HTERT-HM (cell line): Measurements from ENCODE around the genes GSKIP and AK7.

GRCh38 chr14:96256481-96256957 is 509 bp downstream of the BDKRB1 start:
- RRBS = no CpG with 5 or more reads among the region's 4 CpGs

DNA sequence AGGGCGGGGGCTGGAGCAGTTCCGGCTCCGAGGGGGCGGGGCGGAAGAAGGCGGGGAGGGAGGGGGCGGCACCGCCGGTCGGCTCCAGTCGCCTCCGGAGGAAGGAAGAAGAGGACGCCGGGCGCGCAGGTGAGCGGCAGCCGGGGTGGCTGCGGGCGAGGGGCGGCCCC is at the start of gene GSKIP:
Gene GSKIP, plus strand, starts transcription at position 87 of the 170 bp plus-strand sequence.
- RRBS = 5% methylated on average over 10 of the region's 21 CpGs

DNA sequence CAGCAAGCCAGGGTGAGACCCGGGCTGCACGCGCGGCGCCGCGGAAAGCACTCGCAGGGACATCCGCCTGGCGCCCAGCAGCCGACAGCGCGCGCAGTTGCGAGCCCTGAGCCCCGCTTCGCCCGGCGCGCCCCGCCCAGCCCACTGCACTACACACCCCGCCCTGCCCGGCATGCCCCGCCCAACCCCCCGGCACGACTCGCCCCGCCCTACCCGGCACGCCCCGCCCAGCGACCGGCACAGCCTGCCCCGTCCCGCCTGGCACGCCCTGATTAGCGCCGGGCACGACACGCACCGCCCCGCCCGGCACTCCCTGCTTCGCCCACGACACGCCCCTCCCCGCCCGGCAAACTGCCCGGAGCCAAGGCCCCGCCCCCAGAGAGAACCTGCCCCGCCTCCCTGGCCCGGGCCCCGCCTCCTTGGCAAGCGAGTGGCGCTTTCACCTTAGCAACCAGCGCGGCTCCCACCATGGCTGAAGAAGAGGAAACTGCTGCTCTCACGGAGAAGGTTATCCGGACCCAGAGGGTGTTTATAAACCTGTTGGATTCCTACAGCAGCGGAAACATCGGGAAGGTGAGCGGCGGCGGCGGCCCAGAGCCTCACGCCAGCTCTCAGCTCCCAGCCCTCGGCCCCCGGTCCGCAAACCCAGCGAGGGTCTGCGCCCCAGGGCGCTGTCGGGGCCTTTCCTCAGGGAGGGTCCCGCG is at the start of gene AK7:
Gene AK7, plus strand, starts transcription at position 442 of the 704 bp plus-strand sequence.
- RRBS = 1% methylated on average over 43 of the region's 75 CpGs

DNA sequence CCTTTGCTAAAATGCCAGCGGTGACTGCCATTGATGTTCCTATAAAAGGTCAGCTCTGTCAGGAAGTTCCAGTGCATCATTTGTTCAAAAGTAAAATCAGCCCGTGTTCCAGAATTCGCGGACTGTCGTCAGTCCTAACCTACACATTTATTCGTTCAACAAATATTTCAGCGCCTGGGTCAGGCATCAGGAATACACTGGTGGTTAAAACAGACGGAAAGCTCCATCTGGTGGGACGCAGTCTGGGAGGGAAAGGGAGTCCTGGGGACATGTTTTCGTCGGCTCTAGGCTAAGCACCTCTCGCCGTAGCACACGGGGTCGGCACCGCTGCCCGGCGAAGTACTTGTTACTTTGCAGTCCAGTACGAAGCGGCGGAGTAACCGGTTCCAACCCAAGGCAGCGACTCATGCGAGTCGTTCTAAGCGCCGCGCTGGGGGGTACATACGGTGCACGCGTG is 612 bp upstream of the PAPOLA start:
- RRBS = 0% methylated on average over 9 of the region's 31 CpGs

- RRBS = no CpG with 5 or more reads among the region's 2 CpGs
Measured at GRCh38 chr14:96536020-96536549, 33.9 kb downstream of the PAPOLA start.

DNA sequence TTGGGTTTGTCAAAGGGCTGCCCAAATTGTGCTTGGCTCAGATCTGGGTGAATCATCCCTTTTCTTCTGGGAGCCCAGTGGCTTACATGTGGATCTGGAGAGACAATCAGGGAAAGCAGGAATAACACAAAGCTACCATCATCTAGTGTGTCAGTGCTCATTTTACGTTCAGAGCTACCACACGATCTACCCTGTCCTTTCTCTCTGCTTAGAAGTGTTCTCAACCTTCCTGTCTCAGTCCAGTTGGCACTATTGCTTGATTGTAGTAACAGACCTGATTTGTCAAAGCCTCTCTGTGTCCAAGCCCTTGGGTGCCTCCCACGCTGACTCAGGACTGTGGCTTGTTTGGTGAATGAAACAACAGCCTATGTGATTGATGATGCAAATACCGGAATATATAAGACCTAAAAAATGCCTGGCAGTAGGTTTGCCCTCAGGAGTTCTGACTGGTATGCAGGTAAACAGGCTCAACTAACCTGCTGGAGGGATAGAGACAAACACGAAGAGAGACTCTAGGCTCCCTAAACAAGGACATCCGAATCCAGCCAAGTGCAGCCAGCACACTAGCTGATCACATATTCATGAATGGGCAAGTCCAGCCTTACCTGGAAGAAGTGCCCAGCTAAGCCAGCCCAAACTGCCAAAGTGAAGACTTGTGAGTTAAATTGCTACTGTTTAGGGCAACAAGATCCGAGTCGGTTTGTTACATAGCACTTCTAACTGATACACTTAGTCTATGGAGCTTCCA is 974.5 kb downstream of the VRK1 start:
- RRBS = no CpG with 5 or more reads among the region's 8 CpGs

GRCh38 chr14:97865875-97866305 is 1068.7 kb downstream of the VRK1 start:
- RRBS = no CpG with 5 or more reads among the region's 5 CpGs

GRCh38 chr14:97978419-97978745 is 1181.2 kb downstream of the VRK1 start:
- RRBS = no CpG with 5 or more reads among the region's 9 CpGs

DNA sequence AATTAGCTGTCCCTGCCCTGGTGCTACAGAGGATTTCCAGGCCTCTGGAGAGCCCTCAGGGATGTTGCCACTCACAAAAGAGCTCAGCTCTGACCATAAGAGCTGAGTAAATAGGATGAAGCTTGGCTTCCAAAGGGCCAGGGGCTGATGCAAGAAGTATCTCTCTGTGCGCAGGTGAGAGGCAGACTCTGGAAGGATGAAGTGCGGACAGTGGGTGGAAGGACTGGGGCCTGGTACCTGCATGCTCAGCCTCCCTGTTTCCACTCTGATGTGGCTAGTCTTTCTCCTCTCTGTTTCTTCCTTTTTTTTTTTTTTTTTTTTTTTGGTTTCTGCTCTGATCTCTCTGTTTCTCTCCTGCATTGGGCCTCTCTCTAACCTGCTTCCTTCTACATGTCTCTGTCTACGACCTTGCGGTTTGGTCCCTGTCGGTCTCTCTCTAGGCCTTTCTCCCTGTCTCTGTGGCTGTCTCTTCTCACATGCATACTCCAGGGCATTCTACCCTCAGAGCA is 1096.7 kb downstream of the BCL11B start:
- RRBS = no CpG with 5 or more reads among the region's 5 CpGs

GRCh38 chr14:98957001-98958011 is 314.7 kb downstream of the BCL11B start:
- RRBS = no CpG with 5 or more reads among the region's 20 CpGs

- RRBS = 5% methylated on average over 12 of the region's 37 CpGs
Measured at GRCh38 chr14:99231118-99231737, 40.8 kb downstream of the BCL11B start.

DNA sequence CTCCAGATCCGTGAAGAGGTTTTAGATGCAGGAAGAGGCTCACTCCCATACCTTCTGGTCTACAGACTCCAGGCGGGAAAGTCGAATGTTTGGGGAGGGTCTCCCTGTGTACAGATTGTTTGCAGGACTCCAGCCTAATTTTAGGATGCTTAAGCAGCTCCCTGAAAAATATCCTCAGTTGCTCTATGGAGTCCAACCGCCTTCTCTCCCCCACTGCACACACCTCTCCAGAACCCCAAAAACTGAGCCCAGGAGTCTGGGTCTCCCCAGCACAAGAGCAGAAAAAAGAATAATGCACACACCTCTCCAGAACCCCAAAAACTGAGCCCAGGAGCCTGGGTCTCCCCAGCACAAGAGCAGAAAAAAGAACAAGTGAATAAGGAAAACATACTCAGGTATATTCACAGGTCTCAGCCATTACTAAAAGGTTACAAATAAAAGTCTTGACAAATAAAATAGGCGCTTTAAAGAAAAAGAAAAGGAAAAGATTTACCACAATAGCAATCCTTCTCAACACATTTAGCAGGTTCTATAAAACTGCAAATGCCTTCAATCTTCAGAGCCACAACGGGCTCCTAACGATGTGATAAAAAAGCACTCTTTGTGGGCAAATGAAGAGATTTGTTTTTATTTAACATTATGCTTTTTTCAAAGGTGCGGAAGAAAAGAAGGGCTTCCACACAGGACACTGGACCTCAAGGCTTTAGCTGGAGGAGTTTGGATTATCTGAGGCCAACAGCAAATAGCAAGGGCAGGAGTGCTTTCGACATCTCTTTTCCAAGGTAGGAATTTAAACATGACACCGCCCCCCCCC is 8.3 kb downstream of the BCL11B start:
- RRBS = no CpG with 5 or more reads among the region's 10 CpGs

DNA sequence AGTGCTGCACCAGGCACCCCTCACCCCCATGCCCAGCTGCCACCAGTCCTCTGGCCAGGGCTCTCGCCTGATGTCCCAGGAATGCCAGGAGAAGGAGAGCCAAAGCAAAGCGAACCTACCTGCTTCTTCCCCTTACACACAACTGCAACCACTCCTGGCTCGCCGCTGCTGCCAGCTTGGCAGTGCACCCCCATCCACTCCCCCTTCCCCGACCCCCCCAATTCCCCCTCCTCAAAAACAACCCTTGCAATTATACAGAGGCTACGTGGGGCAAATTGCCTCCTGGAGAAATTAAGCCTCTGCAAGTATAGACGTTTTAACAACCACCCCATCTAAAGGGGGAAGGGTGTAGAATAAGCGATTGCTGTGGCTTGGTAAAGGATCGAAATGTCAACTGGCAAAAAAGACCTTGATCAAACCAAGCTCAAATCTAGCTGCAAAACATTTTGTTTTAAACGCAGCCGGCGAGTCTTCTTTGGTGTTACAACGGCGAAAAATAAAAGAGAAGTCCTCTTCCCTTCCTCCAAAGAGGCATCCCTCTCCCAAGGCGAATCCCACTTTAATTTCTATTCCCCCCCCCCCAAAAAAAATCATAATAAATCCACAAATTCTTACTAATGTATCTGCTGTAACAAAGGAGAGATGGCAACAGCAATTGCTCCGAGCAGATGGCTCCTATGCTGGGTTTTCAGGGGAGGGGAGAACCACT is 2.9 kb downstream of the BCL11B start:
- RRBS = no CpG with 5 or more reads among the region's 16 CpGs

DNA sequence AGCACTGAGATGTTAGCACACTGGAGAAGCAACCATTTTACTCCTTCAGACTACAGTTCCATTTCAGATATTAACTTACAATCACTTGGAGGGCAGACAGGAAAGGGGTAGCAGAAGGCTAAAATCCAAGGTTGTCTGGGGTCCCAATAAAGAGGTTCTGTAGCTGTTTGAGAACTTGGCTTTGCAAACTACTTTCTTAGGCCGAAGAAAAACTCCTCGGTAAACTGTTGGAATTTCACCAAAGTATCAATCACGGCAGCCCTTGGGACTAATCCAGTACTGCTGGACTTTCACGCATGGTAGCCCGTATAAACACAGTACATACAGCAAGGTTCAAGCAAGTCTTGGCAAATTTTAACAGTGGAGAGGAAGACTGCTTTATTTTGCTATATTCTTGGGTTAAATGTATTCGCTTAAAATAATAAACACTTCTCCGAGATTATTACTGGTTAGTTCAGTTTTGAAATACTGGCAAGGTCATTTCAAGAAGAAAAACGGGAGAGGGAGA is 1.5 kb downstream of the SETD3 start:
- RRBS = no CpG with 5 or more reads among the region's 8 CpGs

GRCh38 chr14:99505983-99506518 is 24.8 kb downstream of the CCNK start:
- RRBS = no CpG with 5 or more reads among the region's 7 CpGs

GRCh38 chr14:99509841-99510984 is 29.0 kb downstream of the CCNK start:
- RRBS = 68% methylated on average over 8 of the region's 40 CpGs

- RRBS = no CpG with 5 or more reads among the region's 17 CpGs
Measured at GRCh38 chr14:99512577-99513221, 31.5 kb downstream of the CCNK start.

- RRBS = no CpG with 5 or more reads among the region's 10 CpGs
Measured at GRCh38 chr14:99538226-99538702, 57.1 kb downstream of the CCNK start.

- RRBS = no CpG with 5 or more reads among the region's 8 CpGs
Measured at GRCh38 chr14:99554901-99555442, 49.0 kb downstream of the CCDC85C start.

DNA sequence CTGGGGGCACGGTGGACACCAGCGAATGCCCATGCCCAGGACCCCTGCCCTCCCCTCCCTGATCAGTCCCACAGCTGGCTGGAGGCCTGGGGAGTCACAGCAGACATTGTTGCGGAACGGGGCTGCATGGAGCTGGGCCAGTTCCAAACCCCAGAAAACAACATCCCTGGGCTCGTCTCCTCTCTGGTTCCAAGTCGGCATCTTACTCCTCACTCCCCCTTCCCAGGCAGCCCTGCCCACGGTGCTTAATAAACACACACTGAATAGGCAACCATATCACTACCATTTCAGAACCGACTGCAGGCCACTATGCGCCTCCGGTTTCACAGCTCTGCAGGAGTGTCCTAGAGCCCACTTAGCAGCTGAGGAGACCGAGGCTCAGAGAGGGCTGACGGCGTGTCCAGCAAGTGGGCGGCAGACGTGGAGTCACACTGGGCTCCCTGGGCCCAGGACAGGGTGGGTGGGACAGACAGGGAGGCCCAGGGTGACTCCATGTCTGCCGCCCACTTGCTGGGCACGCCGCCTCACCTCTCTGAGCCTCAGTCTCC is 27.0 kb downstream of the CCDC85C start:
- RRBS = no CpG with 5 or more reads among the region's 18 CpGs